Mucosa of descending colon (tissue), 1 donor: ENCODE measurements around a stretch of chr1.

- PRO-cap: no peak
These were observed 35.8 kb upstream of the DHCR24 start for GRCh38 chr1:54922797-54923247.

DNA sequence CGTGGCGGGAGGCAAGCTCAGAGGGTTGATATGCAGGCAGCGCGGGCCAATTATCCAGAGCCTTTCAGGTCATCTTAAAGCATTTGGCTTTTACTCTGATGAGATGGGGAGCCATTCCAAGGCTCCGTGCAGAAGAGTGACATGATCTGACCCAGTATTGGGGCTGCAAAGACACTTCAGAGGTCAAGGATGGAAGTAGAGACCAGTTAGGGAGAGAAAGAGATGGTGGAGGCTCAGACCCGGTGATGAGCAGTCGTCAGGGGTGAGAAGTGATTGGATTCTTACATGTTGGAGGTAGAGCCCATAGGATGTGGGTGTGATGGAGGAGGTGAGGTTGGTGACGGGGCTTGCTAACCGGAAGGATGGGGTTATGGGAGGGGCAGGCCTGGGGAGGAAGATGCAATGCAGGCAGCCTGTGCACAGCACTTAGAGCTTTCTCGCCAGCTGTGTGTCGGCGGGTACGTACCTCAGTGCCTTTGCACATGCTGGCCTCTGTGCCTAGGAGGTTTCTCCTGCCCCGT is 3.0 kb upstream of the BSND start:
- PRO-cap: no peak

GRCh38 chr1:55035973-55036376 is 3.4 kb upstream of the PCSK9 start:
- PRO-cap: unidirectional peak, plus-strand start at chr1:55036156

DNA sequence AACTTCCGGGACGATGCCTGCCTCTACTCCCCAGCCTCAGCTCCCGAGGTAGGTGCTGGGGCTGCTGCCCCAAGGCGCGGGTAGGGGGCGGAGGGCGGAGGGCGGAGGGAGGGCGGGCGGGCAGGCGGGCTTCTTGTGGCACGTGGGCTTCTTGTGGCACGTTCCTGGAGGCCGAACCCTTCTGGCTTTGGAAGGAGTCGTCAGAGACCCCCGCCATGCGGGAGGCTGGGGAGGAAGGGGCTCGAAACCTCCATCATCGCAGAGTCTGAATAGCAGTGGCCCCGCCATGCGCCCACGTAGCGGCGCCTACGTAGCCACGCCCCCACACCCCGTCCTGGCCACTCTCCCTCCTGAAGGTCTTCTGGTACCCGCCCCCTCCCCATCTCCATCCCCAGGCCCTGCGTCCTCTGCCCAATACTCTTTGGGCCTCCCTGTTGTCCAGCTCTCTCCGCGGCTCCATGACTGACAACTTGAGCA is 16.8 kb downstream of the PCSK9 start:
- PRO-cap: no peak

DNA sequence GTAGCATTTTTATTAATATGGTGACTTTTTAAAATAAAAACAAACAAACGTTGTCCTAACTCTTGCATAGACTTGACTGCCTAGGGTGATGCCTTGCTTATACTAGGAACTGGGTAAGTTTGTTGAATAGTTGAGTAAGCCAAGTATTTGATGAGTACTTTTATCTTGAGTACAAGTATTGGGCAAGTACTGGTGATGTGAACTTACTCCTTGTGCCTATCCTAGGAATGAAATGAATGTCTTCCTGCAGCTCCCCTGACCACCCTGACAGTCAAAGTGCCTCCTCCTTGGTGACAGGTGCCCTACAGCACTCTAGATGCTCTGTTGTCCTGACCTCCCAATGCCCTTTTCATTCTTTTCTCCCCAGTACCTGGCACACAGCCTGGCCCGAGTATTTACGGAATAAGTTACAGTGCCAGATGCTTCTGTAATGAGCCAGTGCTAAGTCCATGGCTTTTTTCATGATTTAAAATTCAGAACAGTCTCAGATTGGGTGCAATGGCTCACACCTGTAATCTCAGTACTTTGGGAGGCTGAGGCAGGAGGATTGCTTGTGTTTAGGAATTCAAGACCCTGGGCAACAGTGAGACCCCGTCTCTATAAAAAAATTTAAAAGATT is 25.6 kb downstream of the PCSK9 start:
- PRO-cap: no peak

DNA sequence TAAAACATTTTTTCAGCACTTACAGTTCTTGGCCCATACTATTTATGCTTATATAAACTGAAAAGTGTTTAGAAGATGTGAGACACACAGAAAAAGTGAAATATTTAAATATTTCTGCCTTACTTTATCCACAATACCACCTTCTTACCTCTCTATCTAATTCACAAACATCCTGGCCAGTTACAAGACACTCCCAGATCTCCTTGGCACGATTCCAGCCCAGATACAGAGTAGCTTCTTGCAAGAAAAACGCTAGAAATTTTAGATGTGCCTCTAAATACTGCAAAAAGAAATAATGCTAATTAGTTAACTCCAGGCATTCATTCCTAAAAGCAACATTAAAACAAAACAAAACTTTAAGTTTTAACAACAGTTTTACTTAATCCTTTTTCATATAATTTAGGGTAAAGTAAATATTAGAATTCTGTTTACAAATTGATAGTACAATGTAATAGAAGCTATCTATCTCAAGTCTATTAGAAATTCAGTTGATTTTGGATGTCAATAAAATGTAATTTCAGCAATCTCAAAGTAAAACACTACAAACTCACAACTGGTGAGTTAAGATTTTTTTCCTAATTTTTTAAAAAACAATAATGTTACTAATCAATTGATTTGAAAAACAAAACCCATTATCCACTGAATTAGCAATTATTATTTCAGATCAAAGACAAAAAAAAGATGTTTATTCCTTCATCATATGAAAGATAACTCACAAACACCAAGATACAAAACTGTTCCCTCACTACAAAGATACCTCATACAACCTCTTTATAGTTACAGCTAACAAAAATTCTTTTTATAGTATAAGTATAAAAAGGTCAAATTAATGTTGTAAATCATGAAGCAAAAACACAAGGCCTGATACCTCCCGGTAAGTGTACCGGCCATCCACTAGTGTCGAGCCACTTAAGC is 68.1 kb downstream of the USP24 start:
- PRO-cap: no peak

GRCh38 chr1:55429305-55429644 is 214.1 kb upstream of the USP24 start:
- PRO-cap: no peak

- PRO-cap: no peak
These were observed 389.1 kb downstream of the PLPP3 start for GRCh38 chr1:56190122-56190742.

- PRO-cap: no peak
These were observed 293.7 kb downstream of the PLPP3 start for GRCh38 chr1:56285659-56286029.

- PRO-cap: no peak
These were observed 132.7 kb downstream of the PLPP3 start for GRCh38 chr1:56446314-56447439.

- PRO-cap: bidirectional peak, plus-strand start at chr1:56451755, minus-strand start at chr1:56451546
These were observed 127.9 kb downstream of the PLPP3 start for GRCh38 chr1:56451362-56452036.

DNA sequence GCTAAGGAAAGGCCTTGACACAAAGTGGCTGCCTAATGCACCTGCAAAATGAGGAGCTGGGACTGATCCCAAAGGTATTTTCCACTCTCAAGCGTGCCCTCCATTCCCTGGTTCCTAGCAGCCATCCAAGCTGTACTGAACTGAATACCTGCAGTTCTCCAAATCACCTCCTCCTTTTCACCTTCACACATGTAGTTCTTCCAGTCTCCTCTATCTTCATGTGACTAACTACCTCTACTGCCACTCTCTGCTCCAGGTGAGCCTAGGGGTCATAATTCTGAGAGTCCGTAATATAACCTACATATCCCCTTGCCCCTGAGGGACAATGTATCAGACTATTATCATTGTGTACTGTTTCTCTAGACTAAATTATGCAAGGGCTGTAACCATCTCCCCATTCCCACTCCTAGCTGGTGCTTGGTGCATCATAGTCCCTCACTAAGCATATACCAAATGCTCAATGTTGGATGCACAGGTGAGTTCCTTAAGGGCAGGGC is 60.3 kb downstream of the PLPP3 start:
- PRO-cap: no peak

GRCh38 chr1:56531284-56531684 is 48.1 kb downstream of the PLPP3 start:
- PRO-cap: no peak

GRCh38 chr1:56551451-56552140 is 27.8 kb downstream of the PLPP3 start:
- PRO-cap: no peak

- PRO-cap: no peak
These were observed 13.1 kb downstream of the PLPP3 start for GRCh38 chr1:56566283-56566682.

- PRO-cap: no peak
These were observed 1.6 kb downstream of the PRKAA2 start for GRCh38 chr1:56646644-56647116.

GRCh38 chr1:57003190-57003820 is 37.5 kb upstream of the C8B start:
- PRO-cap: no peak

- PRO-cap: no peak
These were observed 141.0 kb downstream of the DAB1 start for GRCh38 chr1:57282871-57283192.

- PRO-cap: no peak
These were observed 80.3 kb downstream of the DAB1 start for GRCh38 chr1:57343635-57343836.

DNA sequence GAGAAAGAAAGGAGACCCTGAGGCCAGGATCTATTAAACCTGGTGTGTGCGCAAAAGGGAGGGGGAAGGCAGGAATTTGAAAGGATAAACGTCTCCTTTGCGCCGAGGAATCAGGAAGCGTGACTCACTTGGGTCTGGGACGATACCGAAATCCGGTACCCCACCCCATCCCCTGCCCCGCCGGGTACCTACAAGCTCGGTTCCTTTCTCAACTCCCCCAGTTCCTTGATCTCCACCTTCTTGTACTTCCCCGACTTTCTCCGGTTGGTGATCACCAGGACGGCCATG is 1.1 kb downstream of the TACSTD2 start:
- PRO-cap: no peak